ENCODE measurements around a stretch of chr1.

DNA sequence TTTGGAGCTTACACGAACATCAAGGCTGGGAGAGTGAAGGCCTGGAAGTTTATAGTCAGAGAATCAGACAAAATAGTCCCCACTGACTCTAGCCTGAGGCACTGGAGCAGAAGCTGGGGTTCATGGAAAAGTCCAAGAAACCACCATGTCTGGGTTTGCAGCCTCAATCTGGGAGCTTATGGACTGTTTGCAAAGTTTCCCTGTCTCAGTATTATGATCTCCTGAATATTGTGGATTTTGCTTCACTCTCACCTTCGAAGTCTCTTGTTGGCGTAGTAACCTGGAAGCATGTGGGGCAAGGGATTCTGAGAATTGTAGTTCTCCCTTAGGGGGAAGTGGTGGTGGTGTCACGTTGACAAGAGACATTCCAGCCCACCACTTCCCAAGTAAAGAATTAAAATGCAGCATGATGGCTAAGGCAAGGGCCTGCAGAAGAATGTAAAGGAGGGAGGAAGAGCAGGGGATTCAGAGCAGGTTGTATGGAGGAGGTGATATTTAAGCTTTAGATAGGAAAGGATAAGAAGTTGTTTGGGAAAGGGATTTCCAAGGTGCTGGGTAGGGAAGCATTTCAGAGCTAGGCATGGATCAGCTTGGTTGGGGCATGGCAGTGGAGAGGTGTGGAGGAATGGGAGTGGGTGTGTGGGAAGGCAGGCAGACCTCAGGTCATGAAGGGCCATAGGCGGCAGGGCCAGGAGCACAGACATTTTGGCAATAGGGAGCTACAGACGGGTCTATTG lies 65.1 kb downstream of the UCK2 start:
- PRO-cap, result no peak

DNA sequence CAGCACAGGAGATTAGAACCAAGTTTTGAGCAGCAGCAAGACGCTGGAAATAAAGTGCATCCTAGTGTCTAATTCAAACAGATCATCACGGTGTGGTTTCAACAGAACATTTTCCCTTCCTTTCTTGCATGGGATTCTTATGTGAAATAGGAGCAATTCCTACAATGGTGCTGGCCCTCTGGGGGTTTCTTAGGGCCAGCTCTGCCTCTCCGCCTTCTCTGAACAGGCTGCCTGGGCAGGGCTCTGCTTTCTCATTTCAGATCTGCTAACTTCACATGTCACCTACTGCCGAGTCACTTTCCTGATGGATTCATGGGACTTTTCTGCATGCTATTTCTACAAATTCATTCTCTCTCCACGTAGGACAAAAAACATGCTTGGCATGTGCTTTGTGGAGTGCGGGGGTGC lies 71.2 kb downstream of the UCK2 start:
- PRO-cap, result no peak

DNA sequence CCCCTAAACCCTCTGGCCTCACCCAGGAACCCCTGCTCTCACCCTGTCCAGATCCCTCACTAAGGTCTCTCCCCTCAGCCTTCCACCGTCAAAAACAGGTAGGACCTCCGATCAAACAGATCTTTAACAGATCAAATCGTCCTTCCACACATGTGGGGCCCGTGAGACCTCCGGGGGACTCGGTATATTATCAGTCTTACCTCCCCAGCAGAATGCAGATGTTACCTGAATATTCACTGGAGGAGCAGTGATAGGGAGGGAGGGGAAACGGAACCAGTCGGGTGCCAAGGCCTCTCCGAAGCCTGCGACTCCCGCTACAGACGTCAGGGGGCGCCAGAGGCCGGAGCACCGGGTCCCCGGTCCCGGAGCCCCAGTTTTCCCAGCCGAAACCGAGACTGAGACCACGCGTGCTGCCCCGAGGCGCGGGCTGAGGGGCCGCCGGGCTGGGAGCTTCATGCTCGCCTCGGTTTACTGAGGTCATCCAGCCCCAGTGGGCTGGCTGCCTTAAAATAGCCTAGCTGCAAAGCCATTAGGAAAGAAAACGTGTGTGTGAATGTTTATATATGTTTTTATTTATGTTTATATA lies 23.6 kb downstream of the GPA33 start:
- PRO-cap, result no peak

- PRO-cap, result no peak
Measured at GRCh38 chr1:167082440-167083289, 7.5 kb downstream of the GPA33 start.

- PRO-cap, result no peak
Measured at GRCh38 chr1:167088846-167089220, 1.3 kb downstream of the GPA33 start.

DNA sequence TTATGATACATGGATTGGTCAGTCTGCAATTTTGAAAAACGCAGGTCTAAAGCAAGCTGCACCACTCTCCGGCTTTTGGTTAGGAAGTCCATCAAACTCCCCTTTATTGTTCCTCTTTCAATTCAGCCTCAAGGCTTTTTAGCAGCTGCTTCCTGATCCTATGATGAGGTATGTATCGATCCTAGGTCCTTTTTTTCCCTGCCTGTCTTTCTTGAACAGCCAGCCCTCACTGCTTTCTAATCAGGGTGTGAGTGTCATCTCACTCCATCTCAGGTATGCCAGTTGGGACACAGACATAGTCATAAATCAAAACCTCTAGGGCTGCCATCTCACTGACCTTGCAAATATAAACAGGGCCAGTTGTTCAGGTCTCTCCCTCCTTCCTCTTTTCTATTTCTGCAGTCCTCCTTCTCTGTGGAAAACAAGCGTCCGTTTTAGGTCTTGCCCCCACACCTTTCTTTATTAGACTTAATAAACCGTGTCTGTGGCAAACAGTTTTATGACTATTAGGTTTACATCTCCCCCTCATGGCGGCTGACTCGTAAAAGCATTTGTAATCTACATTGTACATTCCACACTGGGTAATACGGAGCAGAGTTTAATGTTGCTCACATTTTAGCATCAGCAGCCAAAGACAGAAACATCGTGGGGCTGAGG lies 11.5 kb downstream of the STYXL2 start:
- PRO-cap, result no peak

DNA sequence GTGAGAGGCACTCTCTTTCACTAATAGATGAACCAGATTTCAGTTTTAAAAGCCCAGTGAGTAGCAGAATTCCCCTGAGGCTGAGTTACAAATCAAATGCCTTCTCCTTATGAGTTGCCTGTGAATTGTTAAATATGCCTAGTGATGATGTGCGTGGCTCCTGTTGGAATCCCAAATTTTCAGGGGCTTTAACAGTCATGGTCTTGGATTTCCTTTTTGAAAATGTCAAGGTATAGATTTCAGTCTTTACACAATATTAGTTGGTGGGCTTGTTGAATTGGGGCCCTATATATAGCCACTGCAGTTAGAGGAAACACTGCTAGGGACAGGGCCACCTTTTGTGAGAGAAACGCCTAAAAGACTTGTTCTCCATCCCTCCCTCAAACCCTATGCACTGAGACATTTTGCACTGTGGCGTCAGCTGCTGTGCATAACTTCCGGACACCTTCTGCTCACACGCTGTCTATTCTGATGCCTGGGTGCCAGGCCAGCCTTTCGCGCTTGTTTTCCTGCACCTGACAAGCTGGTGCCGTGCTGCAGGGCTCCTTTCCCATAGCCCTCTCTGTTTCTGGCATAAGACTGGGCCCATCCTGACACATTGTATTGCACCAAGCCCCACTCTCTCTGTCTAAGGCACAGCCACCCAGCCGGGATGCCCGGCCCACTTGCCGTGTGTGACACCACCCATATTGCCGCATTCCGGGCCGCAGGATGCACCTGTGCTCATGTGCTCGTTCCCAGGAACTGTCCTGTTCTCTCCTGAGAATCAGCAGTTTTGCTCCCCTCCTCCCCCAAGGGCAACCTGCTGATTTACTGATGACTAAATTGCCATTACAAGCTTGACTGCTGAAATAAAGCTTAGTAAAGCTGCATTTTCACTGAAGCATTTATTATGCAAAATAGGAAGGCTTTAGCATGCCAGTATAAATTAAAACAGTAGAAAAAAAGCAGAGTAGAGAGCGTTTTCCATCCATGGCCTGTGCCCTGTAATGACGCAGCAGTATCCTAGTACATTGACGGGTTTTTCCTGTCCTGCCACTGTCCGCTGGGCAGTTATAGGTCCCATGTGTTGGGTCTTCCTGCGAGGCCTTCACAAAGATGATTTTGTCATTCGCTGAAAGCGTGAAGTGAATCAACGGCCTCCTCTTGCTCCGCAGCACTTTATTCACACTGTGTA lies 88.2 kb downstream of the CD247 start:
- PRO-cap, result no peak

DNA sequence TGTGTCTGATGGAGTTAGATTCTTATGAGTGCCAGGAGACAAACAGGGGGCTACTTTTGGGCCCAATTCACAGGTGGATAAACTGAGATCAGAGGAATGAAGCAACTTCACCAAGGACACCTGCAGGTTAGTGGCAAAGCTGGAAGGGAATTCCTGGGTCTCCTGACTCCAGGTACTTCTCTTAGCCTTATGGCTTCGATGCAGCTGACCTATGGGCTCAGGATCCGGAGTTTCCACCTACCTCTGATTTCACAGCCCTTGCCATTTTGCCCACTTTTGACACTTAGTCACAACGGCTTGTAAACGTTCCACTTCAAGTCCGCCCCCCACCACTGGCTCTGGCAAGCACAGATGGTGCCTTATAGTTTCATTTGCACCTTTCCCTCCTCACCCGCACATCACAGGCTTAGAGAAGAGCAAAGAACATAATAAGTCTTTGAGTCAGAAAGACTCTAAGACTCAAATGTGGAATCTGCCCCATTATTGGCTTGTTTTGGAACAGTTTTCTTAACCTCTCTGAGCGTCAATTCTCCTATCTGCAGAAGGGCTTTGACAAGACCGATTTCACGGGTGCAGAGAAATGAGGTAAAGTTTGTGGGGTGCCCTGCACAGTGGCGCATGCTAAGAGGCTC lies 72.3 kb downstream of the CD247 start:
- PRO-cap, result no peak

DNA sequence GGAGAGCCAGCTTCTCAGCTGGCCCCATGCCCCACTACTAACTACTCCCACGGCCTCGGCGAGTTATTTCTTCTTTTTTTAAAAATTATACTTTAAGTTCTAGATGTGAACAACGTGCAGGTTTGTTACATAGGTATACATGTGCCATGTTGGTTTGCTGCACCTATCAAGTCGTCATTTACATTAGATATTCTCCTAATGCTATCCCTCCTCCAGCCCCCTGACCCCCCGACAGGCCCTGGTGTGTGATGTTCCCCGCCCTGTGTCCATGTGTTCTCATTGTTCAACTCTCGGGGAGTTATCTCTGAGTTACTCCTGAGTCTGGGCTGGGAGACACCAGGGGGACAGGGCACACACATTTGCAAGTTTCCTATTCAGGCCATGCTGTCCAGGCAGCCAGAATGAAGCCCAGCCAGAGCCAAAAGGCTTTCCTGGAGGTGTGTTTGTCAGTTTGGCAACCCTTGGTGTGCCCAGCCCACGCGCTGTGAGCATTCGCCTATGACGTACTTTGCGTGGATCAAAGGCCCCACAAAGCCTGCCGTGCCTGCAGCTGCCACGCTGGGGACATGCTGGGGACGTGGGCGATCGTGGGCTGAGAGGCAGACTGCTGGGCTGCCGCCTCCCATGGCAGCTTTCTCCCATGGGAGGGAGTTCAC lies 57.7 kb downstream of the CD247 start:
- PRO-cap, result no peak

DNA sequence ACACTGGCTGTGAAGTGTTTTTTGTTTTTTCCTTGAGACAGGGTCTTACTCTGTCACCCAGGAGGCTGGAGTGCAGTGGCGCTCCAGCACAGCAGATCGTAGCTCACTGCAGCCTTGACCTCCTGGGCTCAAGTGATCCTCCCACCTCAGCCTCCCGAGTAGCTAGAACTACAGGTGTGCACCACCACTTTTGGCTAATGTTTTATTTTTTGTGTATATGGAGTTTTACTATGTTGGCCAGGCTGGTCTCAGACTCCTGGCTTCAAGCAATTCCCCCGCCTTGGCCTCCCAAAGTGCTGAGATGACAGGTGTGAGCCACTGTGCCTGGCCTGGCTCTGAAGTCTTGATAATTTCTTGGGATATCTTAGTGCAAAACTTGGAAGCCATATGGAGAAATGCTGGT lies 40.8 kb downstream of the CD247 start:
- PRO-cap, result no peak

DNA sequence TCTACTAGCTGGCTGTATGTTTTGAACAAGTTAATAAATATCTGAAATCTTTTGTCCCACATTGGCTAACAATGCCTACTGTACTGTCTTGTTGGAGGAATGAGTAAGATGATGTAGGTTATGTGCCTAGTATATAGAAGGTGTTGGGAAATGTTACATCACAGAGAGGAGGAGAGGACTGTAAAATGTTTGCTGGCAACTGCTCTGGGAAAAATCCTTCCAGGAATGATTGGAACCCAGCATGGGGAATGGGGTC lies 14.1 kb upstream of the CD247 start:
- PRO-cap, result no peak

DNA sequence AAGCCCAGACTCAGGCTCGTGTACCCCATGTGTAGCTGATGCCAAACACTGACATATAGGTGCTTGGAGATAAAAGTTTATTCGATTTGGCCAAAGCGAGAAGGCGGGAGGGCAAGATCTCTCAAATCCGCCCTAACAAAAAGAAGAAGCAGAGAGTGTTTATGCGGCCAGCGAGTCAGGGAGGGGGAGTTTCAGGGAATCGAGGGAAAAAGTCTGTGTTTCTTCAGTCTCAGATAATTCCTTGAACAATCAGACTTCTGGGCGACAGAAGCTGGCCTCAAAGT lies 594 bp upstream of the CREG1 start:
- PRO-cap, result no peak

DNA sequence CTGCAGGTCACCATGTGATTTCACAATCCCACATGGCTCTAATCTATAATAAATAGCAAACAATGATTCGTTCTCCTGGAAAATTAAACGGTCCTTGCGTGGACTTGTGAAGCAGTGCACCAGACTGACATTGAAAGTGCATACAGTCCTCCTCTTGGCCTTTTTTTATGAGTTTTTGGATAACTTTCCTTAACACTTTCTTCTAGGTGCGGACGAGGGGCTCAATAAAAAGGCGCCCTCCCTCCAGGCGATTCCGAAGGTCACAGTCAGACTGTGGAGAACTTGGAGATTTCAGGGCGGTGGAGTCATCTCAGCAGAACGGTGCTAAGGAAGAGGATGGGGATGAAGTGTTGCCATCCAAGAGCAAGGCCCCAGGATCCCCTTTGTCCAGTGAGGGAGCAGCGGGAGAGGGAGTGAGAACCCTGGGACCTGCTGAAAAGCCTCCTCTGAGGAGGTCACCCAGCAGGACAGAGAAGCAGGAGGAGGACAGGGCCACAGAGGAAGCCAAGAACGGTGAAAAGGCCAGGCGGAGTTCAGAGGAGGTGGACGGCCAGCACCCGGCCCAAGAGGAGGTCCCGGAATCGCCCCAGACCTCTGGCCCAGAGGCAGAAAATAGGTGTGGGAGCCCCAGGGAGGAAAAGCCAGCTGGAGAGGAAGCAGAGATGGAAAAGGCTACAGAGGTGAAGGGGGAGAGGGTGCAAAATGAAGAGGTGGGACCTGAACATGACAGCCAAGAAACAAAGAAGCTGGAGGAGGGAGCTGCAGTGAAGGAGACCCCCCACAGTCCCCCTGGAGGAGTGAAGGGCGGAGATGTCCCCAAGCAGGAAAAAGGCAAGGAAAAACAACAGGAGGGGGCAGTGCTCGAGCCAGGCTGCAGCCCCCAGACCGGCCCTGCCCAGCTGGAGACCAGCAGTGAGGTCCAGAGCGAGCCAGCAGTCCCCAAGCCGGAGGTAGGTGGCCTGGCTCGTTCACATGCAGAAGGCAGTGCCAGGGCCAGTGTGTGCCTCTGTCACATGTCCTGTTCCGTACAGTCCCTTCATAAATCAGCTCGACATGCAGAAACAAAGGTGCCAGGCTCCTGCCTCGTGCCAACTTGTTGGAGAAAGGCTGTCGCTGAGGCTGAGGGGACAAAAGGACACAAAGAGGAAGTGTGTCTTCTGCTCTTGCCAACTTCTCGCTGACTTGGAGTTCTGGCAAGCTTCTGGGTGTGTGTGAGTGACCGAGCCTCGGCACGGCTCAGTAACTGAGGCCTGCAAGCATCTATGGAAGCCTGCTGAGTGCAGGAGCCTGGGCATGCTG lies 24.4 kb upstream of the MPZL1 start:
- PRO-cap, result no peak

- PRO-cap, result no peak
Measured at GRCh38 chr1:167769530-167770079, 47.8 kb downstream of the MPZL1 start.

GRCh38 chr1:167974680-167975014 lies 37.8 kb upstream of the MPC2 start:
- PRO-cap, result no peak

DNA sequence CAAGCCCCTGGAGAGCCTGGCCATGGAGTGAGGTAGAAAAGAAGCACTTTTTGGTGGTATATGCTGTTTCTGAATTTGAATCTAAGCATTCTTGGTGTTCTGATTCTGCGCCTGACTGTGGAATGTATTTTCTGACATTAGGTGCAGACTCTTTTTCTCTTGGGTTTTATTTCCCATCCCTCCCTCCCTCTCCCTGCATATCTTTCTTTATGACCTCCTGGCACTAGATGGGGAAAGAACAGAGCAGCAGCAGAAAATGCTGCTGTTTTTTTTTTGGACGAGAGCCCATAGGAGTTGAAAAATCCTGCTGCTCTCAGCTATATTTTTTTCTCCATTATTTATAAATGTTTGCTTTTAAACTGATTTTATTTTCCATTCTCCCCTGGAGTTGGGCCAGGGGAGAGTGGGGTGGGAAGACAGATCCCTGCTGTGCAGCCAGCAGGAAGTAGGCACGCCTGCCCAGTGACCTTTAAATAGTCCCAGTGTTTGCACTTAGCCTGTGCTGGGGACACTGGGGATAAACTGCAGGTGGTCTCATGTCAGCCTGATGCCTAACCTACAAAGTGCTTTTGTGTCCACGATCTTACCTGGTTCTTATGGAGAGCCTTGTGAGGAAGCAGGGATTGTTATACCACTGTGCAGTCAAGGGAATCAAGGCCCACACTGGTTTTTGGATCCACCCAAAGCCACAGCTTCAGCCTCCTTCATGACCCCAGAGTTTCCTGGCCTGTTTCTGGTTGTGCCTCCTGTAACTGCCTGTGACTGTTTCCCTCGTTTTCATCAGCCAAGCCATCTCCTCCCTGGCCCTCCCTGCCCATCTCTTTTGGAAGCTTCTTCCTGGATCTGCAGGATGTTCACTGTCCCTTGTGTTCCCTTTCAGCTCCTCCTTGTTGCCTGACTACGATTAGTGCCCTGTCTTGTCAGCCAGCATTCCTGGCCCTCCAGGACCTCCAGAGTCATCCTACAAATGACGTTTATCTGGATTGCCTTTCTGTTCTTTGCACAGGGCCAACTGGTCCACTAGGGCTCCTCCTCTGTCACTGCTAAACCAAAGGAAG lies 17.6 kb downstream of the SFT2D2 start:
- PRO-cap, result no peak

DNA sequence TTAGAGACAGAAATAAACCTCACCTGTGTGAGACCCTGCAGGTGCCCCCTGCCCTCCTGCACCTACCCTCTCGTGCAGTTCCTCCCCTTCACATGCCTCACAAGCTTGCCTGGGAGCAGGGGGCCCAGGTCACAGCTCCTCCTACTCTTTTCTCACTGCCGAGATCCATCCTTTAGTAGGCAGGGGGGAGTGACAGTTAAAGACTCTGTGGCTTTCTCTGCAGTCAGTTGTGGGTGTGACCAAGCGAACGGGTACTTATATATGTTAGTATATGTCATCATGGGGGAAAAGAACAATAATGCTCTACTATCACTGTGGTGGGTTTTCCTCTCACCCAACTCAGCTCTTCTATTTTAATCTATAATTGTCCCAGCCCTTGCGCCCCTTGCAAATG lies 23.4 kb downstream of the XCL2 start:
- PRO-cap, result no peak

GRCh38 chr1:168555202-168555921 lies 11.6 kb upstream of the XCL2 start:
- PRO-cap, result no peak

DNA sequence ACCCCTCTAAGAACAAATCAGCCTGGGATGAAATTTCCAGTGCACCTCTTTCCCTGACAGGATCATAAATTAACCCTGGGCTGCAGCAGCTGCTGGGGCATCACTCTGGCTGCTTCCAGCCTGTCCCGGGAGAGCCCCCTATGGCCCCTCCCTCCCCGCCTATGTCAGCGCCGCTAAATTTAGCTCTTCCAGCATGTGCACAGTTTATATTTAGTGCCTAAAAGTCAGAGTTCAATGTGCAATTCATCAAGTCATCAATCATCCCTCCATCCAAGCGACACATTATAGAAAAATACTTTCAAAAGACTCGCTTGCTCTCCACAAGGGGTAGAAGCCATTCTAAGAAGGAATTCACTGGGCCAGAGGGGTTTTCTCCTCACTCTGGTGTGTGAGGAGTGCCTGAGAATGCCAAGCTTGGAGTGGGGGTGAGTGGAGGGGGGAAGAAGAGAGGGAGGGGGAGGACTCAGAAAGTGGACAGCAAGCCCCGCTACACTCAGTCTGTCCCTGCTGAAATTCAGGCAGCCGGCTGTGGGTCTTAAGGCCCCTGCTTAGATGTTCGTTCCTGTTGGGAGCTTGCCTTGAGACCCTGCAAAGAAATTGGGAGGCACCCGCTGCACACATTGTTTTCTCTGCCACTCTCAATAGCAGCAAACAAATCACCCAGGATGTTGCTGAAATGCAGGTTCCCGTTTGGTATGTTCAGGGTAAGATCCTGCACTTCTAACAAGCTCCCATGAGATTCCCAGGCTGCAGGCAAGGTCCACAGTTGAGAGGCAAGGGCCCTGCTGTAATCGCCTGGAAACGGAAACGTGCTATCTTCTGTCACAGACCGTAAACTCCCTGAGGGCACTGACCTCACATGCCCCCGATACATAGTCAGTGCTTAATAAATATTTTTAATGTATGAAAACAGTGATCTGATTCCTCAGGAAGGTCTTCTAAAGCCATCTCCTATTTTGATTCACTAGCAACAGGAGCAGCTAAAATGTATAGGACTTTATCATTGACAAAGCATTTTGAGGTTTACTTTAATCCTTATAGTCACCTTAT lies 37.6 kb downstream of the XCL1 start:
- PRO-cap, result no peak

DNA sequence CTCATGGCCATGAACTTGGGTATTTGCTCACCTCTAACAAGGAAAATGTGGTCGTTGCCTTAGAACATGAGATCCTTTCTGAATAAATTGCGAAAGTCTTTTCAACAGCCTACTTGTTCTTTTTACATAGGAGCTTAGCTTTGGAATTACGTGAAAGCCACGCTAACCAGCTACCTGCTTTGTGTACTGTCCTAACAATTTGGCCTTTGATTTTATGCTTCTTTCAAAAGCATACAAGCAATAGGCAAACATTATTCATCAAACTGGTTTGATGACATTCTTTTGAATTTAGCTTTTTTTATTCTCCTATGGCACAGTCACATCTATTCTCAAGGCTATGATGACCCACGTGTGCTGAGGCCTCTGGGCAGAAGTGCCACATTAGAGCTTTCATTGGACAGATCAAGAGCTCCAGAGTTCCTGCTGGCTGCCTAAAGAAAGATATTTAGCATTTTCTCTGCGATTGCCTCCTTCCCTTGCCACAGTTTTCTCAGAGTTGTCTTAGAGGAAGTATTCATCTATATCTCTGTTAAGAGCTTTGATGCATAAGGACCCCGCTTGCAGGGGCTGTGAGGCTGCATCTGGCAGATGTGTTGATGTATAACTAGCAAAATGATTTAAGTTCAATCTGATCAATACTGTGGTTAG lies 178.1 kb upstream of the DPT start:
- PRO-cap, result no peak

Data from right cardiac atrium (tissue), 1 donor.